Measurements from ENCODE around the genes CCND2, RAD51AP1, DYRK4 and KCNA5.

GRCh38 chr12:3431994-3432757, 58.8 kb upstream of the PRMT8 start:
- RRBS = no CpG with 5 or more reads among the region's 10 CpGs

- RRBS = 23% methylated on average over 3 of the region's 3 CpGs
Measured at GRCh38 chr12:3599986-3600360, 109.0 kb downstream of the PRMT8 start.

DNA sequence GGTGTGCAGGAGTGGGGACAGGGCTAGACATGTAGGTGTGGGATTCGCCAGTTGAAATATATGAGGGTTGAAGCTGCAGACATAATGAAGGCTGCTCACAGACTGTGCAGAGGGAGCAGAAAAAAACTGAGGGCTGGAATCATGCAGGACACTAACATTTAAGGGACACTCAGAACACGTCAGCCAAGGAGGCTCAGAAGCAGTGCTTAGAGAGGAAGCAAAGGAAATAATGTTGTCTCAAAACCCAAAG, 16.5 kb downstream of the CRACR2A start:
- RRBS = no CpG with 5 or more reads among the region's 2 CpGs

- RRBS = 3% methylated on average over 16 of the region's 95 CpGs
Measured at GRCh38 chr12:4269161-4270148, 4.1 kb upstream of the CCND2 start.

- RRBS = 0% methylated on average over 2 of the region's 48 CpGs
Measured at GRCh38 chr12:4273234-4274259, at the start of gene CCND2. CCND2 (plus strand) TSS chr12:4273762.

DNA sequence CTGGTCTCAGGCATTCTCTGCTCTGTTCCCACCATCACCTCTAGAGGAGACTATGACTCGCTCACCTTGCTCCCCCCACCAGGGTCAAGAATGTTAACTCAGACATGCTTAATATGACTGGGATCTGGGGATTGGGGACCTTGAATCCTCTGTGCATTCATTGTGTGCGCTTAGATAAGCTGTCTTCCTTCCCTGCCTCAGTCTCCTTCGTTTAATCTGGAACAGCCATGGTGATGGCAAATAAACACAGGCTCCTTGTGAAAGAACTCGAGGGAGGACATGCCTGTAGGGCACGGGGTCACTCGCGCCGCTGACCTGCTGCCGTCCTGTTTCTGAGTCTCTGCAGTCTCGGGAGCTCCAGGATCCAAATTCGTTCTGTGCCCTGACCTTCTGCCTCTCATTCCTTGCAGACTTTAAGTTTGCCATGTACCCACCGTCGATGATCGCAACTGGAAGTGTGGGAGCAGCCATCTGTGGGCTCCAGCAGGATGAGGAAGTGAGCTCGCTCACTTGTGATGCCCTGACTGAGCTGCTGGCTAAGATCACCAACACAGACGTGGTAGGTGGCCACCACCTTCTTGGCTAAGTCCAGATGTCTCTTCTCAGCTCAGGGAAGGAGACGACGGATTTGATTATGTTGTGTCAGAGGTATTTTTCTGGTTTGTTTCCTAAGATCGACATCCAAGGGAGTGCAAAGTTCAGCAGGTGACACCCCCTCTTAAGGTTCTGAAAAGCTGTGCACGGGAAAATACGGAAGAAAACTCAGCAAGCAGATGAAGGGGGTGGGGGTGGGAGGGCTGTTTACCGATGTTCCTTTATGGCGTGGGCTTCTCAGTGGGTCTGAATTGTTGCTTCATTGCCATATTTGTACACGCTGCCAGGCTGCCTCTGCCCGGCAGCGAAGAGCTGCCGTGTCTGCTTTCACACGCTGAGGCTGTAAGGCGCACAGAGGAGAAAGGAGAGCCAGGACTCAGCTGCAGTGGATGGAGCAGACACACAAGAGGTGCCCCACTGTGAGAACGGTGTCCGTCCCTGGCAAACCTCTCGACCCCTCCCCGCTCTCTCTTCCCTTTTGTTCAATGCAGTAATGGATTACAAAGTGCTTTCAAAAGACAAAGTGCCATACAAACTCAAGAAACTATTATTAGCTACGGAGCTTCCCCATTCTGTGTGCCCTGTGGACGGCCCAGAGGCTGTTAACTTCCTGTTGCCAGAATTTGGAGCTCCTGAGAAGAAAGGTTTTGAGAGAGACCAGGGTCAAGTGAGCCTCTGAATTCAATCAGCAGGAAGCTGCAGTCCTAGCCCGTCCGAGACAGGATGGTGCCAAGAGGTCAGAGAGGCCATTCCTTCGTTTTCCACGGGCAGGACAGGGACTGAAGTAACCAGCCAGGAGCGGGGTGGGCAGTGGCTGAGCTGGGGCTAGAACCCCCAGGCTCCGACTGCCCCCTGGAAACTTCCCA, 15.4 kb downstream of the CCND2 start:
- RRBS = no CpG with 5 or more reads among the region's 41 CpGs

DNA sequence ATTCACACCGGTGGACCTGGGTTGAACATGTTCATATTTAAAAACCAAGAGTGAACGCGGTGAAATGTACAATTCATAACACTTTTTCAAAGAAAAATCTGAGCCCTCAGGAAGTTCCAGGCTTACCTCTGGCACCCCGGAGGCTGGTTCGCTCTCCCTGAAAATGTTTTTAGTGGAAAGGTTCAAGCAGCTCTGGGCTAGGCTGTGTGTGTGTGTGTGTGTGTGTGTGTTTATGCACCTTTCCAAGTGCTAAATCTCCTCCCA, 17.4 kb downstream of the CCND2 start:
- RRBS = no CpG with 5 or more reads among the region's 5 CpGs

- RRBS = no CpG with 5 or more reads among the region's 18 CpGs
Measured at GRCh38 chr12:4299601-4300187, 21.3 kb upstream of the TIGAR start.

DNA sequence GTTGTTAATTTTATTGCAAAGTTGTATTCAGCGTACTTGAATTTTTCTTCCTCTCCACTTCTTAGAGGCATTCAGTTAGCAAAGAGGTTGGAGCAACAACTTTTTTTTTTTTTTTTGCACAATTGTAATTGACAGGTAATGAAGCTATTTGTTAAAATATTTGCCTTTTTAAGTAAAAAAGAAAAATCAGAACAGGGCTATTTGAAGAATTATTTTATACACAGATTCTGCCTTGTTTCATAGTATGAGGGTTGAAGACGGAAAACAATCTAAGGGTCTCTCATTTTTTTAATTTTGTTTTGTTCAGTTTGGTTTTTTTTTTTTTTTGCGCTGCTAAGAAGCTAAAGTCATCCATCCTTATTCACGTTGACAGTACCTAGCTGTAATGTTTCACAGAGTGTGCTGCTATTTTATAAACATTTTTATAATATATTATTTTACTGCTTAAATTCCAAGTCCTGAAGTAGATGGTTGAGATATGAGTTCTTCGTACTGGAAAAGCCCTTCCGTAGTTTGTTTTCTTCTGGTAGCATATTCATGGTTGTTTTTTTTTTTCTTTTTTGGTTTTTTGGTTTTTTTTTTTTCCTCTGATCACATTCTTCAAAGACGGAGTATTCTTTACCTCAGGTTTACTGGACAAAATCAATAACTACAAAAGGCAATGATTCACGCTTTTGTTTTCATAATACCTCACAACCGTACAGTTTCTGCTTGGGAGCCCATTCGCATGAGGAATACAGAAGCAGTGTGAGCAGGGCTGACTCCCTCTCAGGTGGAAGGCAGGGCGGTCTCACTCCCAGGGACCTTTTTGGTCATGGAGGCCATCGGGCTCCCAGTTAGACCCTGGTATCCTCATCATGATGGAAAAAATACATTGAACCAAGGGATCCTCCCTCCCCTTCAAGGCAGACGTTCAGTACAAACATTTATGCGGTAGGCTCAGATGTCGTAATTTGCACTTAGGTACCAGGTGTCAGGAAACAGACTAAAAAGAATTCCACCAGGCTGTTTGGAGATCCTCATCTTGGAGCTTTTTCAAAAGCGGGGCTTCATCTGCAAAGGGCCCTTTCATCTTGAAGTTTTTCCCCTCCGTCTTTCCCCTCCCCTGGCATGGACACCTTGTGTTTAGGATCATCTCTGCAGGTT, 19.3 kb upstream of the TIGAR start:
- RRBS = no CpG with 5 or more reads among the region's 17 CpGs

DNA sequence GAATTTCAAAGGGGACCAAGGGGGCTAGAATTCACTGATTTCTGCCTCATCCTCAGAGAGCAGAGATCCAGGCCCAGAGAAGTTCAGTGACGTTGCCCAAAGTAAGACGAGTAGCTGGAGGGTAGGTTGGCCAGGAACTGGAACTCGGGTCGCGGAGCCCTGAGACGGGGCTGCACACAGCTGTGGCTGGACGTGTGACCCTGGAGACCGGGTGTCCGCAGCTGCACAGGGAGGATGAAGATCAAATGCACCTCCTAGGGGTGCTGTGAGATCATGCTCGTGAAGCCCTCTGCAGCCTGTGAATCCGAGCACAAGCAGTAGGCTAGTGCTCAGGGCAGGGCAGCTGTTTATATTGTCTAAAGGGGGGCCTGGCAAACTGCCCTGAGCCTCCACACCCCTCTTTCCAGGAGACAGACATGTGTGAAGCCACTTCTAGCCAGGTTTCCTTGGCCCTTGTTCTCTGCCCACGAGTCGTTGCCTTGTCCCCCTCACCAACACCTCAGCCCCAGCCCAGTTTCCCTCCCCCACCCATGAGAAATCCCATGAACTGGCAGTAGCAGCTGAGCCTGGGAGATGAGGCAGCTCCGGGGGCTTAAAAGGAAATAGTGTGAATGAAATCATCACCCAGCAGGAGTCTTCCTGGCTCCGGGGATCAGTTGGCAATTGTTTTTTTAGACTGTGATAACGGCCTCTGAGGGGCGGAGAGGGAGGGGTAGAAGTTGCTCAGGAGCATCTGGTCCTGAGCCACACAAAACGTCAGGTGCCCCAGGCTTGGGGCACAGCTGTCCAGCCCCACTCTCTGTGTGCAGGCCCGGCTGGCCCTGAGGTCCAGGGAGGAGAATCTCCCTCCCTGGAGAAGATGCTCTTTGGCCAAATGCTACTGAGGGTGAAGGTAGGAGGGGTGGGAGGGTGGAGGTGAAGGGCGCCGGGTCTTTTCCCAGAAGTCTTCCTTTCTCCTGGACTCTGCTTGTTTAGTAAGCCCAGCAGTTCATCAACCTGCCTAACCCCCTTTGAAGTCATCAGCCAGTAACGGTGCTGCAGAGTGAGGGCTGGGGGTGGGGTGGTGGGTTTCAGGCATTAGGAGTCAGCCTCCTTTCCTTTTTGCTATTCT, 4.1 kb downstream of the FGF6 start:
- RRBS = 0% methylated on average over 2 of the region's 22 CpGs

- RRBS = no CpG with 5 or more reads among the region's 36 CpGs
Measured at GRCh38 chr12:4538651-4539286, at the start of gene RAD51AP1. RAD51AP1 (plus strand) TSS chr12:4538890.

- RRBS = 6% methylated on average over 12 of the region's 54 CpGs
Measured at GRCh38 chr12:4561816-4562734, at the start of gene DYRK4. DYRK4 (plus strand) TSS chr12:4562208.

DNA sequence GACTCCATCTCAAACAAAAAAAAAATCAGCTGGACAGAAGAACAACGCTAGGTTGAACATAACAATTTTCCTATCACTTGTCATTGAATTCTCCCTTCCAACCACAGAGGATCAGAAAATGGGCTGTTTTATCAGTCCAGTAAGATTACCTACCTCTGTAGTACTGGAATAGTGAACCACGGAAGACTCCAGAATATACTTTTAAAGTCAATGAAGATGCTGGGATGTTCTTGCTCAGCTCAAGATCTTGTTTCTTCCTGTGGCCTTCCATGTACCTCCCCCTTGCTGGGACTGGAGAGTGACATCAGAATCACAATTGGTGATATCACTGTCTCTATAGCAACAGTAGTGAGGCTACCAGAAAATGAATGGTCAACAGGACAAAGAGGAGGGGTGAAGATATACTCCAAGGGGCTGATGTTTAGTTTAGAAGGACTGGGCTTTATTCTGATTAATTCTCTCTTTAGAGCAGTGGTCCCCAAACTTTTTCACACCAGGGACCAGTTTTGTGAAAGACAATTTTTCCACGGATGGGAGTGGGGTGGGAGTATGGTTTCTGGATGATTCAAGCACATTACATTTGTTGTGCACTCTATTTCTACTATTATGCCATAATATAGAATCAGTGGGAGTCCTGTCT, 3.8 kb downstream of the AKAP3 start:
- RRBS = no CpG with 5 or more reads among the region's 3 CpGs

- RRBS = 63% methylated on average over 1 of the region's 13 CpGs
Measured at GRCh38 chr12:4719676-4720358, 383 bp upstream of the GALNT8 start.

GRCh38 chr12:4736229-4736504, 16.0 kb downstream of the GALNT8 start:
- RRBS = no CpG with 5 or more reads among the region's 1 CpG

DNA sequence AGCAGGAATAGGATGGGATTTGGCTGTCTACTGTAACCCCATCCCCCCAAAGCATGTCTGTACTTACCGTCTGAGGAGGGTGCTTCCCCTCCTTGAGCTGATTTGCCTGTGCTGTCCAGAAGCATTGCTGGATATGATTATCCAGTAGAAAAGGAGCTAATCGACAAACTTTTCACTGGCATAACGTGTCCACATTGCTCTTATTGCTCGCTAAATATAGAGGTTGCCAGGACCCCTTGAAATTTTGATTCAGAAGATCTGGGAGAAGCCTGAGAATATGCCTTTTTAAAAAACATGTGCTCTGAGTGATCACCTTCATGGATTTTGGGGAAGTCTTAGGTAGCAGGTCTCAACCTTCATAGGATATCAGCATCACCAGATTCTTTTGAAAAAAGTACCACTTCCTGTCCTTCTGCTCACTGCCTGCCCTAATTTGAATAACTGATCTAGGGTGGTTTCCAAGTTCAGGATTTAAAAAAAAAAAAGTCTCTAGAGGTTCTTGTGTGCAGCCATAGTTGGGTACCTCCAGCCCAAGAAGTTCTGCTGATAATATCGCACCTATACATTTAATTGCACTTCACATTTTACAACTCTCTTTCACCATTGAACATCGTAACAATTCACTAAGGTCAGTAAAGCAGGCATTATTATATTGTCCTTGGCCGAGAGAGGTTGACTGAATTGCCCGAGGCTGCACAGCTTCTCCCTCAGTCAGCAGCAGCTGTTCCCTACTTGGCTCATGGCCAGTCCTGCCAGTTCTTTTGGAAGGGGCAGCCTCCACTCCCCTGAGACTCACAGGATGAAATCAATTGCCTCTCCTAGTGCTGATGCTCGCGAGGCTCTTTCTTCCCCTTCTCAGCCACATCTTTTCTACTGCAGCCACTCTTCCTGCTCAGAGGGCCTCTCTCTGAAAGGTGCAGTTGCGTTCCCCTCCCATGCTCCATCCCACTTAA, 20.4 kb downstream of the KCNA6 start:
- RRBS = no CpG with 5 or more reads among the region's 11 CpGs

DNA sequence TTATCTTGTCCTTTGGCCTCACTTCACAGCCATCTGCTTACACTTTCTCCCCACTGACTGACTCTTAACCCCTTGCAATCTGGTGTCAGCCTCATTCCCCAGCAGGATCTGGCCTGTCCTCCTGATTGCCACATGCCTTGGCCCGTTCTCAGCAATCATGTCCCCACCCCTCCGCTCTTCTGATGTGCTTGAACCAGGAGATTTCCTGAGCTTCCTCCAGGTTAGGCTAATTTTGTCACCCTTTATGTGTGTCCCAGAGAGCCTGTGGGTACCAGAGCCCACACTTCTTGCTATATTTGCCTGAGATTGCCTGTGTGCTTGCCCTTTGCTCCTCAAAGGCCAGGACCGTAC, 64.6 kb downstream of the KCNA1 start:
- RRBS = no CpG with 5 or more reads among the region's 3 CpGs

DNA sequence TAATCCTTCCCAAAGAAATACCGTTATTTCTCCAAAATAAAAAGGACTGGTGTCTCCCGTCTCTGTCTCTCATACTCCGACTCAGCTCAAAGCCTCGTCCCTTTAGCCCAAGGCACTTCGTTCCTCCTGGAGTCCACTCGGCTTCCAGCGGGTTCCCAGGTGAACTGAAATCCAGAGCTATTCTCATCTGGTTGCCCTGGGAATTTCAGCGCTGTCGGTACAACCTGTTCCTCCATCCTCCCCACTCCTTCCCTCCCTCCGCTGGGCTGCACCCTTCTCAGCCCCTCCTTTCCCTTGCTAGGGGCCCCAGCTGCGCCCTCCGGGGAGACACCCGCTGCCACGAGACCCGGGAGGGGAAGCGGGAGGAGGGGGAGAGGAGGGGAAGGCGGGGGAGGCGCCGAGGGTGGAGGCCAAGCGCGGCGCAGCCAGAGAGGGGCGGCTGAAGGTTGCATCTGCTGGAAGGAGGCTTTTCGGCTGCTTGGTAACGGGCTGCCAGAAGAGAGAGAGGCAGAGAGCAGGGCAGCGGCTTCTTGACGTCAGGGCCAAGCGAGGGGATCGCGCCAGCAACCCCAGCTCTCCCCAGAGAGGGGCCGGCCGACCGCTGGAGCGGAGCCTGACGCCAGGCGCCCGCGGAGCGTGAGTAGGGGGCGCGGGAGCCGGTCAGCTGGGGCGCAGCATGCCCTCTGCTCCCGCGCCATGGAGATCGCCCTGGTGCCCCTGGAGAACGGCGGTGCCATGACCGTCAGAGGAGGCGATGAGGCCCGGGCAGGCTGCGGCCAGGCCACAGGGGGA, at the start of gene KCNA5:
TSS of gene KCNA5 (plus strand) at position 428 of the 792 bp plus-strand sequence.
- RRBS = 2% methylated on average over 19 of the region's 52 CpGs

DNA sequence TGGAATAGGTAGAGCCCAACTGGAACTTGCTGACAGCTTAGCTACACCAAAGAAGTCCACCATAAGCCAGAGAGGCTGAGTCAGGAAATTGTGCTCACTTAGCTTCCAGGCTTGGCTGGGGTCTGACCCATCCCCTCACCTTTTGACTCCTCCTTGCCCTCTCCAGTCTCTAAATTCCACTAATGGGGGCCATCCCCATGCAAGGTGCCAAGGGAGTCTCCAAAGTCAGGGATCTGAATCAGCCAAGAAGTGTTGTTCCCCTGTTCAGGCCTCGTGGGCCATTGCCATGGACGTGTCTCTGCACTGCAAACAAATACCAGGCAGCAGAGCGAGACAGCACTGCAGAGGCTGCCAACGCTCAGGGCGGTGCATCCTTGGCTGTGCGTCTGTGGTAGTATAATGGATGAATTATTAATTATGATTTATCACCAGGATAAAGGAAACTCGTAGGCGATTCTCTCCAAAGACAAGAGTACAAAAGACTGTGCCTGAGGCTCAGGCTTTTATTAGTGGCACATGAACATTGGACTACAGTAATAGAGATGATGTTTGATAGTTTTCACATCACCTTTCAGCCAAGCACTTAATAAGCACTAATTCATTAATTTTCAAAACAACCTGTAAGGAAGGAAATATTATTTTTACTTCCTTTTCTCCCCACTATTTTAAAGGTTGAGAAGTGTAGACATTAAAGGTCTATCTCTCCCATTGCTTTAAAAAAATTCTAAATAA, 122.2 kb upstream of the NTF3 start:
- RRBS = no CpG with 5 or more reads among the region's 8 CpGs